H9 (cell line): ENCODE data around the genes PDK3, GK, DMD and SRPX.

DNA sequence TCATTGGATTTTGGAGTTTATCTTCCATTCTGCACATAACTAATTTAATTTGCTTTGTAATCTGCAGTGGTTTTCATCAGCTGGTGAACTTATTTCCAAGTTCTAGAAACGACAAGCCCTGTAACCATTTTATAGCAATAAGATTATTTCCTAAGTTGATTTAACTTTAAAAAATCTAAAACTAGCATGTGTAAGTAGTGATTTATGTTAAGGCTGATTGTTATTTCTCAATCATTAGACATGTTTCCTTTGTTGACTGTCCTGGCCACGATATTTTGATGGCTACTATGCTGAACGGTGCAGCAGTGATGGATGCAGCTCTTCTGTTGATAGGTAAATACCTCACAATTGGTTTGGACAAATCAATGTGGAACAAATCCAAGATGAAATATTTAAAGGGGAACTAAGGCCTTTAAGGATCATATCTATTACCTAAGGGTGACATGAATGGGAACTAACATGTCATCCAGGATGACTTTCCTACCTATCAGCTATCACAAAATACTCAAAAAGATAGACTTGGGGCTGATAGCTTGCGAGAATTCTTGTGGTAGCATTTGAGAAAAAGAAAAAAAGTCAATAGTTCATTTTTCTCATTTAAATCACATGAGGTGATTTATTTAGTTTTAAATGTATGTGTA lies 5.2 kb downstream of the EIF2S3 start:
- PRO-cap, result no peak

DNA sequence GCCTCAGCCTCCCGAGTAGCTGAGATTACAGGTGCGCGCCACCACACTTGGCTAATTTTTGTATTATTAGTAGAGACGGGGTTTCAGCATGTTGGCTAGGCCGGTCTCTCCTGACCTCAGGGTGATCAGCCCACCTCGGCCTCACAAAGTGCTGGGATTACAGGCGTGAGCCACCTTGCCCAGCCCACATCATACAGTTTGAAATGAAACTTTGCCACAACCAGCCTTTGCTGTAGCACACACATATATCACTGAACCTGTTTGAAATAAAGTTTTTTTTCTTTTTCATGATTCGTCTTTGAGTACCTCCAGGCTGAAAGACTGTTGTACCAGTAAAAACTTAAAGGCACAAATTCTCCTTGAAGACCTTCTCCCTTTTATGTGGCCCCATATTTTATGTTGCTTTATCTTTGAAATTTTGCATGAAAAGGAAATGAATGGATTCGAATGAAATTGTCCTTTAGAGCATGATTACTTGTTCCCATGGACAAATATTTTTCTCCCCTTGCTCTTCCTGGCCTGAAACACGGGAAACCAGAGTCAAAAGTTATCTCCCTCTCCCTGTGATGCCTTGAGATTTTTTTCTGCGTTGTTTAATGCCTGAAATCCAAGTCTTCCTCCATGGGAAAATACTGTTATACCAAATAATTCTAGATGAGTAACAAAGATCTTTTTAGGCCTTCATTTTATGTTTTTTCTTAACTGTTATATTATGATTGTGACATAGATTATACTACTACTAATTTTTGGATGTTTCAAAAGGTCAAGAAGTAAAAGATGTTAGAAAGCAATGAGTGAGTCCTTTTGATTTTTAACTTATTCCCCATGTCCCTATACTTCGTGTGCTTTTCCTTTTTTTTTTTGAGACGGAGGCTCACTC lies 22.7 kb downstream of the EIF2S3 start:
- PRO-cap, result no peak

DNA sequence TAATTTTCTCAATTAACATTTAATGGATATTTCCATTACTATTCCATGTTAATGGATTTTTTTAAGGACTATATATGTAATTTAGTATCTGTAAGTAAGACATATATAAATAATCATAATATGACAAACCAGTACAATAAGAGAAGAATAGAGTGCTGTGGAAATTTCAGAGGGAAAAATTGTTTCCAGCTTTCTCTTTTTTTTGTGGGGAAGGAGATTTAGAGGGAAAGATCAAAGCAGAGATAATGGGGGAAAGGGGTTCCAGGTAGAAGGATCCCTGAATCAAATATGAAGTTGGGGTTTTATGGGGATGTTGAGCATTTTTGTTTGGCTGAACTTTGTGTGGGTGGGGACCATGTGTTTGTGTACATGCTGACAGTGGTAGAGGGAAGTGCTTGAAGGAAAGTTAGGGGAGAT lies 21.5 kb downstream of the ZFX start:
- PRO-cap, result no peak

GRCh38 chrX:24464961-24465592 lies at the start of gene PDK3:
Gene PDK3 (plus strand): TSS chrX:24465286.
- PRO-cap, result bidirectional peak, plus-strand start at chrX:24465323, minus-strand start at chrX:24465068

DNA sequence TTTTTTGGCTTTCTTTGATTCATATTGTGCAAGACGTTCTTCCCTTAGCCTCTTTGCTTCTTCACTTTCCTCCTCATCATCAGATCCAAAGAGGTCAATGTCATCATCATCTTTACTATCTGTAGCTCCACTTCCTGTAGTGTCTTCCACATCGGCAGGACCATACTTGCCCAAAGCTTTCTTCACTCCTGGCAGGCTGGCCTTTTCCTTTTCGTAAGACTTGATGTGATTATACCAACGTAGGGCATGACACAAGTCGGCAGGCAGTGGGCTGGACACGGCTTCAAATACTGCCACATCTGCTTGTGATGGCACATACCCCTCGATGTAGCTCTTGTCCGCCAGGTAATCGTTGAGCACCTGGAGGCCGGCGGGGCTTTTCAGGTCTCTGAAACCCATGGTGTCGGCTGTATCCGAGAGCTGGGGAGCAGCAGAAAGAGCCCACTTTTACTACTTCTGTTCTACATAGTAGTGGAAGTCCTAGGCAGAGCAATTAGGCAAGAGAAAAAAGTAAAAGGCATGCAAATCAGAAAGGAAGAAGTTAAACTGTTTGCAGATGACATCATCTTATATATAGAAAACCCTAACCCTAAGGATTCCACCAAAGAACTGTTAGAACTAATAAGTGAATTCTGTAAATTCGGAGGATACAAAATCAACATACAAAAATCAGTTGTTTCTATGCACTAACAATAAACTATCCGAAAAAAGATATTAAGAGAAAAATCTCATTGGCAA lies 95.1 kb downstream of the POLA1 start:
- PRO-cap, result no peak

GRCh38 chrX:25004479-25004979 lies 11.2 kb downstream of the ARX start:
- PRO-cap, result no peak

DNA sequence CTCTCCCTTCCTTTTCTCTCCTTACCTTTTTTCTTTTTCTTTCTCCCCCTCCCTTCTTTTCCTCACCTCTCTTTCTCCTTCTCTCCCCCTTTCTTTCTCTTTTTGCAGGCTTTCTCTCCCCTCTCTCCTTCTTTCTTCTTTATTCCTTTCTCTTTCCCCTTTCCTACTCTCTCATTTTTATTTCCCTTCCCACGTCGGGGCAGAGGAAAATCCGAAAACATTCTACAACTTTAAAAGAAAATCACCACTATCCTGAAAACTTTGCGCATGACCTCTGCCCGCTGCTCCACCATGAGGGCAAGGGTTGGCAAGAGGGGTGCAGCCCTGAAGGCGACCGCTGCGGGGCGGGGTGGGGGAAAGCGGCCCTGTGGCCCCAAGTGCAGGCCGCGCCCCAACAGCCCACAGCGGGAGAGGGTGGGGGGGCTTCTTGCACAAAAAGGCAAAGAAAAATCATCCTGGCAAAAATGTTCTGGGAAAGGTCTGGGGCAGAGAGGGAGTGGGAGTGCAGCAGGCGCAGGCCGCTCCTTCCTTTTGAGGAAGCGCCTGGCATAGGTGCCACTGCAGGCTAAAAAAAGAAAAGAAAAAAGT lies 1.6 kb downstream of the ARX start:
- PRO-cap, result no peak

- PRO-cap, result no peak
Measured at GRCh38 chrX:26227721-26228009, 11.7 kb downstream of the MAGEB5 start.

GRCh38 chrX:27565882-27566770 lies 24.0 kb upstream of the DCAF8L2 start:
- PRO-cap, result no peak

- PRO-cap, result no peak
Measured at GRCh38 chrX:28586842-28587211, 419 bp upstream of the IL1RAPL1 start.

DNA sequence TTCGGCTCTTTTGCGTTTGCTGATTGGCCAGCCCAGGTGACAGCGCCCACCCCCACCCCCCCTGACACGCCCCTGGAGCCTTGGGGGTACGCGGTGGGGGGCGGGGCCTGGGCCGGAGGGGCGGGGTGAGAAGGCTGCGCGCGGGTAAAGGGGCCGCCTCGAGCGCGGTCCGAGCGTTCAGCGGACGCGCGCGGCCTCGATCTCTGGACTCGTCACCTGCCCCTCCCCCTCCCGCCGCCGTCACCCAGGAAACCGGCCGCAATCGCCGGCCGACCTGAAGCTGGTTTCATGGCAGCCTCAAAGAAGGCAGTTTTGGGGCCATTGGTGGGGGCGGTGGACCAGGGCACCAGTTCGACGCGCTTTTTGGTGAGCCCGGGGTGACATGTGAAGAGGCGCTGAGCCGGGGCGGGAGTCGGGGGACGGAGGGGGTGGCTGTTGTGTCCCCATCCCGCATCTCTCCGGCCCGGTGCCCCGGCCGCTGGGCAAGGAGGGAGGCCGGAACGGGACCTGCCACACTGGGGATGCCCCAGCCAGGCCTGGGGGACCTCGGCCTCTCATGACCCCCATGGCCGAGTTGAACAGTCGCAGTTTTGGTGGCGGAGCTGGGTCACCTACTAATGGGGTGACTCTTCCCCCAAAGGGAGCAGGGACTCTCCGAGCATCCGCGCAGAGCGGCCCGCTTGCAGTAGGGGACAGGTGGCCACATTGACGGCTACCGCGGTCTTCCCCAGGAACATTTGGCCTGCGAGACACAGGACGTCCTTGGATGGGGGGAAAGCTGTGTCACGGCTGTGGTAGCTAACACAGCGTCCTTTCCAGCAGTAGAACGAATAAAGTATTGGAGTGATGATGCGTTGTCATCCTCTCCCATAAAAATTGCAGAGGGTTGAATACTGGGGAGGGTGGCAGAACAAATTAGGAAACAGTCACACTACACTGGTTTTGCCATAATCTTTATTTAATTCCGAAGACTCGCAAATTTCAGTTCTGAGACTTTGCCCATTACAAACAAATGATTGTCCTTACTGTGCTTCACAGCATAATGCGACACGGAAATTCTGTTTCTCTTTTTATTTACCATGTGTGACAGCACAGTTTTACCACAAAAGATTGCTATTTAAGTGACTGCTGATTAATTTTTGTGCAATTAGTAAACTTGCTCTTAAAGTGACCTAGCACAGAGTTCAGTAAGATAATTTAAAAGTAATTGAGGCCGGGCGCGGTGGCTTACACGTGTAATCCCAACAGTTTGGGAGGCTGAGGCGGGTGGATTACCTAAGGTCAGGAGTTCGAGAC lies at the start of gene GK:
Gene GK, plus strand, starts transcription at position 174 of the 1,296 bp plus-strand sequence.
- PRO-cap, result bidirectional peak, plus-strand start at position 156 of the sequence, minus-strand start outside the sequence

GRCh38 chrX:31071669-31071890 lies 261 bp downstream of the FTHL17 start:
- PRO-cap, result no peak

- PRO-cap, result no peak
Measured at GRCh38 chrX:31337902-31338139, 266.0 kb upstream of the FTHL17 start.

DNA sequence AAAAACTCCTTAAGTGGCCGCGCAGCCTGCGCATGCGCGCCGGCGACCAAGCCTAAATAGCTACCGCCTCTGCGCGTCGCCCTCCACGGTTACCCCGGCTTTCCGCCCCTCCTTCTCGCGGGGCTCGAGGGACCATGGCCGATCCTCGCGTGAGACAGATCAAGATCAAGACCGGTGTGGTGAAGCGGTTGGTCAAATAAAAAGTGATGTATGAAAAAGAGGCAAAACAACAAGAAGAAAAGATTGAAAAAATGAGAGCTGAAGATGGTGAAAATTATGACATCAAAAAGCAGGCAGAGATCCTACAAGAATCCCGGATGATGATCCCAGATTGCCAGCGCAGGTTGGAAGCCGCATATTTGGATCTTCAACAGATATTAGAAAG lies 170.1 kb downstream of the DMD start:
- PRO-cap, result no peak

GRCh38 chrX:33211317-33211880 lies at the start of gene DMD:
Gene DMD (minus strand): TSS chrX:33211549.
- PRO-cap, result no peak

GRCh38 chrX:35965492-35965884 lies 46.0 kb downstream of the CFAP47 start:
- PRO-cap, result no peak

GRCh38 chrX:37348577-37348850 lies 650 bp upstream of the PRRG1 start:
- PRO-cap, result no peak

GRCh38 chrX:37811949-37812523 lies 32.2 kb downstream of the CYBB start:
- PRO-cap, result no peak

- PRO-cap, result unidirectional peak, plus-strand start at chrX:38220505
Measured at GRCh38 chrX:38220372-38221406, at the start of gene SRPX. Gene SRPX (minus strand): TSS chrX:38220871.

DNA sequence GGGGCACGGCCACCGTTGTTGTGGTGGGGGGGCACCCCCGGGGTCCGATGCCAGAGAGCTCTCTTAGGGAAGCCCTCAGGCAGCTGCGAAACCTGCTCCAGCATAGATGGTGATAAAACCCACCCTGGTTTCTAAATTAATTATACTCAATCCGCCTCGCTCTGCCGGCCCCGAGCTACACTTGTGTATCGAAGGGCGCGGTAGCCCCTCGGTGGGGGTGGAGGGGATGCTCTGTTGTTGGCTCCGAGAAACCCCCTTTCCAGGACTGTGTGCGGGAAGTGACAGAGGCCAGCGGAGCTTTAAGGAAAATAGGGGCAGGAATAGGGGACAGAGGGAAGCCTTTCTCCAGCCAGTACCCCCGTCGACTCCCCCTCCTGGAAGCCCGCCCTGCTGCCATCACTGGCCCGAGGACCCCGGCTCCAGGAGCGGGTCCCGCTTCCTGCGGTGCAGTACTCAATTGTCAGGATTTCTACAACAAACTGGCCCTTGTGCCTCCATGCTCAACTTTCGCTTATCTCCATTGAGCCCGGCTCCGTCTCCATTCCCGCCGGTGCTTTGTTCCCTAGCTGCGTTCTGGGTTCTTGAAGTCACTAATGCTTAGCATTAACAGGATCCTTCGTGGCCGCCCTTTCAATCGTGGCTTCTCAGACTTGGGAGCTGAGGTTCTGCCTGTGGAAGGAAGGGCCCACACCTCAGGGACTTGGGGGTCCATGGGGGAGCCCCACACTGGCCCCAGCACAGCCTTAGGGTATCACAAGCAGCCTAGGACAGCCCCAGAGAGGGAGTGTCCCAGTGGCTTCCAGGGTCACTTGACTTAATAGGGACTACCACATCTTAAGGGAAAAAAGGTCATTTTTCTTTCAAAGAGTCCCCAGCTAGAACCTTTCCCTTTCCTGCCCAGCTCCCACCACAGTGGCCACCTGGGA lies 408.1 kb downstream of the BCOR start:
- PRO-cap, result bidirectional peak, plus-strand start at position 284 of the sequence, minus-strand start at position 276 of the sequence